Bronchus (tissue), 1 donor: ENCODE measurements around a stretch of chr7.

GRCh38 chr7:154331328-154331809, 279.2 kb downstream of the DPP6 start:
- PRO-cap = no peak

- PRO-cap = no peak
Observed at GRCh38 chr7:154793957-154794763, 208.8 kb downstream of the PAXIP1 start.

- PRO-cap = no peak
Observed at GRCh38 chr7:154987383-154988517, 15.2 kb downstream of the PAXIP1 start.

DNA sequence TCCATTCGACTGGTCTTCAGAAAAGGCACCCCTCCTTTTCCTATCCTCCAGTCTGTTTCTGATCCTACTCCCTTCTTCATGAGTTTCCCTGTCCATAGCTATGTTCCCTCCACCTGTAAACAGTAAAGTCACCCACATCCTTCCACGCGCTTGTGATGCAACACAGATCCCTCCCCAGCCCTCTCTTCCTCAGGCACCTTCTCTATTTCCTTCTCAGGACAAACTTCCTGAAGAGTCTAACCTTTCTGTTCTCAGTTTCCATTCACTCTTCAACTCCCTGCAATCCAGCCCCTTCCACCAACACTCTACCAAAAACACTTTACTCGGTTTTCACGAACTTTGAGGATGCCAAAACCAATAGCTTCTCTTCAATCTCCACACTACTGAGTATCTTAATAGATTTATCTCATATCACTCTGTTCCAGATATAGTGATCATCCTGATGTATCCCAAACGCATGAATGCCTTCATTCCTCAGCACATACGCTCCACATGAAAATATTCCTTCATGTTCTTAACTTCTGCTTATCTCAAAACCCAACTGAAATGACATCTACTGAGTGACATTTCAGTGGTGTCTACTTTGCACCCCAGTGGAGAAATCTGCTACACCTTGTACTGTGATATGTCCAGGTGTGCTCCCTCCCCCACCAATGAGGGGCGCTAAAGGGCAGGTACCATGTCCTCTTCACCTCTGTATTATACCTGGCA, 2.4 kb downstream of the PAXIP1 start:
- PRO-cap = no peak

DNA sequence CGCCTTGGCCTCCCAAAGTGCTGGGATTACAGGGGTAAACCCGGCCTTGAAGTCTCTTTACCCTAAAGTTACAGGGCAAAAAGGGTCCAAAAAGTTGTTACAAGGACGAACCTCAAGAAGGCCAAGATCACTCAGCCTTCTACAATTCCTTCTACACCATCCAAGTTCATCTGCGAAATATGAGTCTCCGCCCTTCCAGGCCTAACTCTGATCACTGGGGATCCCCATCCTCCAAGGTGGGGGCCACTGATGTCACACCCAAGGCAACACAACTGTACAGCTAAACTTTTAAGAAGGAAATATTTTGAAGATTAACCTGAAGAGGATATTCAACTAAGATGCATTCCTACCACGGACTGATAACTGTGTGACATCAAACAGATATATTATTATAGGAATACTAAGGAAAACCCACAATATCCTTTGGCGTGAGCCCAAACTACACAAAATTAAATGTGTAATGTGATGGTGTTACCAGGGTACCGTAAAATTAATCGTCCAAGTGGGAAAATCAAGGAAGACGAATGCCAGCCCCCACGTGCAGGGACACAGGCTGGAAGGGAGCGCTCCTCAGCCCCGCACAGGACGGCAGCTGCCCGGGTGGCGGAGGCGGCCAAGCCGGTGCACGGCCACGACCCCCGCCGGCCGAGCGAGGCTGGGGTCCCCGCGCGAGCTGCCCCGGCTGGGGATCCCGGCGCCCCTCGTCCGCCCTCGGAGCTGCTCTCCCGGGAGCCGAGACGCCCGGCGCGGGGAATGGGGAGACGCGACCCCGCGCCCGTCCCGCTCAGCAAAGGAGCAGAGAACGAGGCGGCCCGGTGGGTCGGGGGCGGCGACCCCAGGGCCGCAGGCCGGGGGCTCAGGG, 949 bp downstream of the PAXIP1 start:
- PRO-cap = no peak

DNA sequence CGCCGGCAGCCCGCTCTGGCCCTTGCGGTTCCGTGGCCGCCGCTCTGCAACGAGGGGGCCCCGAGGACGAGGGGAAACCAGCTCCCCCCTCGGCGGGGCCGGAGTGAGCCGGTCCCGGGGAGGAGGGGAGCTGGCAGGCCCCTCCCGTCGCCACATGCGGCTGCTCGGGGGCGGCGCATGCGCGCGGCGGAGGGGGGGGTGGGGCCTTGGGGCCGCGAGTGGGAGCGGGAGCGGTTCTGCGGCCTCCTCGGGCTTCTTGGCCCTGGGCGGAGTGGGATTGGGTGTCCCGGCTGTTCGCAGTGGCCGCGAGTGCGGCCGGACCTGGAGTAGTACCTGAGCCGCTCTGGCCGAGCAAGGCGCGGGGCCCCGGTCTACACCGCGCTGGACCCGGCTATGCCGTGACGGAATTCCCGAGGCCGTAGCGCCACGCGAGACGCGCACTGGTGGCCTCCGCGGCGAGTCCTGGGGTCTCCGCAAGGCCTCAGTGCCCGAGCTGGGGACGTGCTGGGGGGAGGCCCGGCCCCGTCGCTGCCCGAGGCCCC, 401 bp upstream of the PAXIP1 start:
- PRO-cap = bidirectional peak, plus-strand start at position 201 of the sequence, minus-strand start outside the sequence

GRCh38 chr7:155071129-155071794, 1.1 kb downstream of the HTR5A start:
- PRO-cap = no peak

- PRO-cap = unidirectional peak, minus-strand start at chr7:155206381
Observed at GRCh38 chr7:155206147-155207286, 91.2 kb upstream of the INSIG1 start.

GRCh38 chr7:155251633-155252758, 45.7 kb upstream of the INSIG1 start:
- PRO-cap = no peak

DNA sequence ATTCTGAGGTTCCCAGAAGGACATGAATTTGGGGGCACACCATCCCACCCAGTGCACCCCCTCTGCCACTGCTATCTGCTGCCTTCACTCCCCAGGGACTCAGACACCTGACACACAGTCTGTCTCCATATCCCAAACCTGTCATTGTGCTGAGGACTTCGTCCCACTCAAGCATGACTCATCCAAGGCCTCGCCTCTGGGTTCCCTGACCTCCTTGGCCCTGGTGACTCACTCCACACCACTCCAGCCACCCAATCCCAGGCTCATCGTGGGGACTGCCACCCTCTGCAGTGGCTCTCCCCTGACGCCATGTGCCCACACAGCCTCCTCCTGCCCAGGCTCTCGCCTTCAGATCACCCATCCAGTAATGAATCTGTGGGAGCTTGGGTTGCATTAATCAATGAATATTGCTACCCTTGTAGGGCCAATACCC, 6.6 kb upstream of the INSIG1 start:
- PRO-cap = no peak

DNA sequence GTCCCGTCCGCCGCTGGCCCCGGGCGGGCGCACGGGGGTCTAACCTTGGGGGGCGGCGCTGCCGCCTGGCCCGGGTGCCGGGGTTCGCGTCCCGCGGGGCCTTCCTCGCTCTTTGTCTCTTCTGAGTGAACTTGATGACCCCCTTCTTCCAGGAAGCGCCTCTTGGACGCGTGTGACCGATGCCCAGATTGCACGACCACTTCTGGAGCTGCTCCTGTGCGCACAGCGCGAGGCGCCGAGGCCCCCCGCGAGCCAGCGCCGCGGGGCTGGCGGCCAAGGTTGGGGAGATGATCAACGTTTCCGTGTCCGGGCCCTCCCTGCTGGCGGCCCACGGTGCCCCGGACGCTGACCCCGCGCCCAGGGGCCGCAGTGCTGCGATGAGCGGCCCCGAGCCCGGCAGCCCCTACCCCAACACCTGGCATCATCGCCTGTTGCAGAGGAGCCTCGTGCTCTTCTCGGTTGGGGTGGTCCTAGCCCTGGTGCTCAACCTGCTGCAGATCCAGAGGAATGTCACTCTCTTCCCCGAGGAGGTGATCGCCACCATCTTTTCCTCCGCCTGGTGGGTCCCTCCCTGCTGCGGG, 519 bp downstream of the INSIG1 start:
- PRO-cap = no peak

DNA sequence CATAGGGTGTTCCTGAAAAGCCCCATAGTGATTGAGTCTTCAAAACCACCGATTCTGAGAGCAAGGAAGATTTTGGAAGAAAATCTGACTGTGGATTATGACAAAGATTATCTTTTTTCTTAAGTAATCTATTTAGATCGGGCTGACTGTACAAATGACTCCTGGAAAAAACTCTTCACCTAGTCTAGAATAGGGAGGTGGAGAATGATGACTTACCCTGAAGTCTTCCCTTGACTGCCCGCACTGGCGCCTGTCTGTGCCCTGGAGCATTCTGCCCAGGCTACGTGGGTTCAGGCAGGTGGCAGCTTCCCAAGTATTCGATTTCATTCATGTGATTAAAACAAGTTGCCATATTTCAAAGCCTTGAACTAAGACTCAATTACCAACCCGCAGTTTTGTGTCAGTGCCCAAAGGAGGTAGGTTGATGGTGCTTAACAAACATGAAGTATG, 10.6 kb downstream of the INSIG1 start:
- PRO-cap = no peak

DNA sequence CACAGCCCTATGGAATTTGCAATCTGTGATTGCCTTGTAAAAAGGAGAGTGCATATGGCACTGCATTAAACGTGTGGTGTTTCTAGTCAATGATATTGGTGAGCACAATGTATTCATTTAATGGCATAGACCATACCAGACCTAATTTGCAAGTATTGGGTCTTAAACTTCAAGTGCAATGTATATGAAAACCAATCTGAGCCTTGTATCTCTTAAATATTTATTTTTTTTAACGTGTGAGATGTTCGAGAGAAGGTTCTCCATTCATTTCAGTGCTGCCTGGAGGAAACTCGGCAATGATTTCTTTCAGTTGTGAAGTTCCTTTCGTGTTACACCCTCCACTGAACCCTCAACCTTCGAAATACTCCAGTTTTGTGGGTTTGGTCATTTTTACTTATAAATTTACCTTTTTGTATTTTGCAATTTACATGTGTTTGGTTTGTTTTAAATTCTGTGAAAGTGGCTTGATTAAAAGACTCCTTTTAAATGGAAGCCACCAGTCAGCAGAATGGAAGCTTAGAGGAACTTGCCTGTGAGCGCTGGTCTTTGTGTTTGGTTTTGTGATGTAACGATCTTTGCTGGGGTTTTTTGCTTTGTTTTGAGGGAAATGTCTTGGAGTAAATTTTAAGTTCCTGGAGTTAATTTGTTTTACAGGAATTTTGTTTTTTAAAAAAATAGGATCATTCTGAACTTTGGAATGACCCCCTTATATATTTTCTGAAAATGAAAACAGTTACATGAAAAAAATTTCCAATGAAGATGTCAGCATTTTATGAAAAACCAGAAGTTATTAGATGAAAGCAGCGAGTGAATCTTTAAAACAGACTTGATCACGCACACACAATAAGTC, 11.7 kb downstream of the INSIG1 start:
- PRO-cap = no peak

DNA sequence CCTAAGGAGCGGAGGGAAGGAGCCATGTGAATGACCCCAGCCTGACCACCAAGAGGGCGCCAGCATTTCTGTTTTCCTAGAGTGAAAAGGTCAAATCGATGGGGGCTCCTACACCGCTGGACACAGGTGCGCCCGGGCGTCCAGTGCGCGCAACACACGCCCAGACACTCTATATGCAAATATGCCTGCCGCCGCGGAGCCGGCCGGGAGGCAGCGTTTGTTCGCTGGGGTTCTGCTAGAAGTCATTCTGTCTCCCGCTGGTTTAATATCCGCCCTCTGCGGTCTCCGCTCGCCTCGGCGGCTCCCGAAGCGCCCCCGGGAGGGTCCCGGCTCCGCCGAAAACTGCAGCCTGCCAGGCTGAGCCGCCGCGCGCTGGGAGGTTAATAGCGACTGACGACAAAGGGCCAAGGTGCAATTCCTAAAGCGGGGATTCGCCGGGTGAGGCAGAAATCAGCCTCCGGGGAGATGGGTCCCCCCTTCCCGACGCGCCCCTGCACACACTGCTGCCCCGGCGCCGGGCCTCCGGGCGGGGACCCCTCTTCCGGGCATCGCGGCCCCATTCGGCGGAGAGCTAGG, 8.9 kb downstream of the EN2 start:
- PRO-cap = no peak

- PRO-cap = bidirectional peak, plus-strand start at chr7:155590553, minus-strand start at chr7:155590399
Observed at GRCh38 chr7:155590236-155590991, 44.1 kb upstream of the CNPY1 start.

DNA sequence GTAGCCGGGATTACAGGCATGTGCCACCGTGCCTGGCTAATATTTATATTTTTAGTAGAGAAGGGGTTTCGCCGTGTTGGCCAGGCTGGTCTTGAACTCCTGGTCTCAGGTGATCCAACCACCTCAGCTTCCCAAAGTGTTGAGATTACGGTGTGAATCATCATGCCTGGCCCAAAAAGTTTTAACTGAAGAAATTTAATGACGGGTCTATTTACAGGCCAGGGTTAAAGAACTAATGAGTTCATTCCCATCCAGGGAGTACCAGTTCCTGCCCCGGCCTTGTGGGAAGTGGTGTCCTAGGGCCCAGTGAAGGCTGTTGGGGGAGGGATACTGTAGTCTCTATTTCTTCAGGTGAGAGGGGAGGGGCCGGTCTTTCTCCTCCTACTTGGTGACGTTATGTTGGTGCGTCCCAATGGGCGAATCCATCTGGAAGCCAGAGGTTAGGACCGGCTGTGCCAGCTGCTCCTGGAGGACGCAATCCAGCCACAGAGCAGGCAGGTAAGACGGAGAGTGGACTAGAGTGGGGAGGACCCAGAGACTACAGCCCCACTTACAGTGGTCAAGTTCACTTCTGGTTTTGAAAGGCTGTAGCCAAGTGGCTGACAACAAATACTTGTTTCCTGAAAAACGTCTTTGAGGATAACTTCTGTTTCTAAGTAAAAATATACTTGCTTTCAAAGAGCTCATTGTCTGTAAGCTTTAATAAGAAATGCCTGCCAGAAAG, 25.2 kb downstream of the RBM33 start:
- PRO-cap = unidirectional peak, plus-strand start at position 486 of the sequence

DNA sequence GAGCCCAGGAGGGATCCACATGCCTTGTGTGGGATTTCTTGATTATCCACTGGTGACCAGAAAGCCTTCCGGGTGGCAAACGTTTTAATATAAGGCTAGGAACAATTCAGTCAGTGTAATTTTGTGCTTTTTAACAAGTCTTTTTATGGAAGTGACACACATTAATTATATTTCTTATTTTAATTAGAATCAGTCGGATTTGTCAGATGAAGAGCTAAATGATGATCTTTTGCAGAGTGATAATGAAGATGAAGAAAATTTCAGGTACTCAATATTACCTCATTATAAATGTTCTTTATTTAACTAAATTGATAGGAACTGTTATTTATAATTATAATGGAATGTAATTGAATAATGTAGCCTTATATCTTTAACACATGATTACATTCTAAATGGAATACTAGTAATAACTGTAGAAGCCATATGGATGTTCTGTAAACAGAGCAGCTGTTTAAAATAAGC, 34.0 kb downstream of the RBM33 start:
- PRO-cap = no peak

- PRO-cap = no peak
Observed at GRCh38 chr7:155680417-155681037, 36.1 kb downstream of the RBM33 start.

DNA sequence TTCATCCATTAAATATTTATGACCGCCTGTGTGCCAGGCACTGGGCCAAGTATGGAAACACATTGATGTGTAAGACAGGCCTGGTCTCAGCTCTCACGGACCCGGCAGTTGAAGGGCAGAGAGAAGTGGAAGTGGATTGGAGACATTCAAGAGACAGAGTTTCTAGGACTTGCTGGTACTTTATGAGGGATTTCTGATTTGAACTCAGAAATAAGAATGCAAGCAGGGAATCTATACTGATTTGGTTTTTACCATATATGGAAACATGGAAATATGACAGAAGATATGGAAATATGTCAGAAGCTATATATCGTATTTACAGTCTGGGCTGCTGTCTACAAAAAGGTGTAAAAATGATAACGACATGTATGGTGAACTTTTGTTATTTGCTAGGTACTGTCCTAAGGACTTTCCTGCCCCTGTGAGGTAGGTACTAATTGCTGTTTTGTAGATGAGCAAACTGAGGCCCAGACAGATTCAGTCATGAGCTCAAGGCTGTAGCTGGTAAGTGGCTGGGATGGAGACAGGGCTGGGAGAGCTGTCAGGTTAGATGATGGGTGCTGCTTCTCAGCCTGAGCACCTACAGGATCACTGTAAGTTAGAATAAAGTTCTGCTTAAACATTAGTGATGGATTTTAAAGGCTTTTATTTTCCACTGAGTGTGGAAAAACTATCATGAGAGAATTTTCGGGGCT, 82.0 kb downstream of the SHH start:
- PRO-cap = no peak

GRCh38 chr7:155805192-155805366, 7.2 kb downstream of the SHH start:
- PRO-cap = unidirectional peak, plus-strand start at chr7:155805244